M059J (cell line): ENCODE measurements around a stretch of chr2.

GRCh38 chr2:64655676-64656476 is 2.2 kb upstream of the SERTAD2 start:
- RAMPAGE, long total RNA = no peak

DNA sequence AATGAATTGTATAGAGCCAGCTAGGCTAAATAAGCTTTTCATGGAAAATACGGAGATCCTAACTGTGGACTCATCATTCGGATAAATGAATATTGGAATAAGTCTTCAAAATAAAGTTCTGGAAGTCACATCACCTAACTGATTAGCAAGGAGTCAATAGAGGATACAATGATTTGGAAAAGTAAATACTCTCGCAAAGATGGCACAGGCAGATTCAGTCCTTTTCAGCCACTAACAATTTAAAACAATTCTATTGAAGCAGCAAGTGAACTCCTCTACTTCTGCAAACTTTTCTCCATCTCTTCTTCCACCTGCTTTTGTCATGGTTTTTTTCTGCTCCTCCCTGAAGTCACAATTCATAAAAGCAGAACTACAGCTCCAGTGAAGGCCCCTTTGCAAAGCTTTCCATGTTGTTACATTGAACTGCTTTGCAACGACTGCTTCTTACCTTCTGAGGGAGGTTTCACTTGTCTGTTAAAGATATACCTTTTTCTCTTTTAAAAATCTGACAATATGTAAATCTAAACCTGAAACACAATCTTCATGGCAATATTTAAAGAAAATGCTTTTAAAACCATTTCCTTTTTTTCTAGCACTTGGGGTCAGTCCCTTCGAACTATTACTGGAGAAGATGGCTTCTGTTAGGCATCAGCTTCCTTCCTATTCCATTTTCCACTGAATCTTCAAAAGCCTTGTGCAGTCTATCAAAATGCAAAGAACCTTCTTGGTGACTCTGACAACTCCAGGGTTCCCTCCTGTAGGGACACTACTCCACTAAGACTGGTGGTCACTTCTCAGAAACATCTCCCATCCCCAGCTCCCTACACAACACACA is 3.7 kb upstream of the SERTAD2 start:
- RAMPAGE, long total RNA = no peak

GRCh38 chr2:64861951-64862462 is 127.2 kb upstream of the SLC1A4 start:
- RAMPAGE, long total RNA = no peak

DNA sequence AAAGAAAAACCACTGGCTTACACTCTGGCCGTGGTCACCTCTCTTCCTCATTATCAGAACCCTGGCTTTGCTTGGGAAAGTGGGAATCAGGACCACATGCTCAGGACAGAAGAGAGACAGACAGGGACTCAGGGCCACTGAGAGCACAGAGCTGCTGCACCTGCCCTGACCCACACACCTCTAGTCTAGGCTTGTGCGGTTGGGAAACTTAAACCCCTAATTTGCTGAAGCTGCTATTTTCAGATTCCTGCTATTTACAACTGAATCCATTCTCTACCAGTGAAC is 51.6 kb upstream of the SLC1A4 start:
- RAMPAGE, long total RNA = no peak

DNA sequence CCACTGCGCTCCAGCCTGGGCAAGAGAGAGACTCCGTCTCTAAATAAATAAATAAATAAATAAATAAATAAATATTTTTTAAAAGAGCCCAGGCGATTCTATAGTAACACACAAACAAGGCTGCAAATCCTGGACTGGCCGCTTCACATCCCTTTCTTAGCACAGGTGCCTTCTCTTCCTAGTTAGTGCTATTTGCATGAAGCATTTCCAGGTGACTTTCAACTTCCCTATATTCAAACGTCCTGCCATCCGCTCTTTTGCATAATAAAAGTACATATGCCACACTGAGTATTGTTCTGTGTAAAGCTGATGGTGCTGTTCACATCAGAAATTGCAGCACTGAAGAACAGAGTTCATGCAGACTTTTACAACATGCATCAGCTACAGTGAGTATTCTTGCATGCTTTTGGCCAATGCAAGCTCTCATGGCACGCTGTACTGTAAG is 25.8 kb upstream of the CEP68 start:
- RAMPAGE, long total RNA = no peak

DNA sequence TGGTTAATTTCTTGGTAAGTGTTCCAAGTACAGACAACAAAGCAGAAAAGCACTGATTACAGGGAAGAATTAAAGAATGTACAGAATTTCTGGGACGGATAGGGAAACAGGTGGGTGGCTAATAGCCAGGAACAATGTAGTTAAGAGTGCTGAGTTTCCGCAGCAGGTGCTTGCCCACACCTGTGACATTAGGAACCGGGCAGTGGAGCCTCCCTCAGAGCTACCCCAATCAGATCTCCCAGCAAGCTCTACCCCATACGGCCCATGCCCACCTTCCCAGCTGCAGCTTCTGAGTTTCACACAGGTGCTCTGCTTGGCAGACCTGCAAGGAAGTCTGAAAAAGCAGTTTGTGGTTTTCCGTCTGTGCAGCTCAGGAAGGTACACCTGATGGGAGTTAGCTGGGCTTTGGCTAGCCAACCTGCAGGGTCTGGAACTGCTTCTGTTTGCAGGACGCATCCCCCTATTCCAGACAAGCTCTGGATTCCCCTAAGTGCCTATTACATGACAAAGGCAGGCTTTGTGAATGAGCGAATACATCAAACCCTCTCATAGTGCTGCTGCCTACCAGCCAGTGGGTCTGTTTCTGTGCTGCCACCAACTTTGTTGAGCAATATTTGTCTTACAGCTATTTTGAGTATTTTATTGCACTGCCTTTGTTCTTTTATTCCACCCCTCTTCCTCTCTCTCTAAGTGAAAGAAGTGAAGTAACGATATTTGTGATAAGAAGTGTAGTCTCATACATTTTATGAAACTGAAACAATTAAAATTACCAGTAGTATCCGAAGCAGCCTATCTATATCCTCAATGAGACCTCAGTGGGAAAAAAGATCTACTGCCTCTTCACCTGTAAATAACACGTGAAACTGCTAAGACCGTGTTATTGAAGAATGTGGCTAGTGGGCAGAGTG is 24.7 kb upstream of the CEP68 start:
- RAMPAGE, long total RNA = no peak

DNA sequence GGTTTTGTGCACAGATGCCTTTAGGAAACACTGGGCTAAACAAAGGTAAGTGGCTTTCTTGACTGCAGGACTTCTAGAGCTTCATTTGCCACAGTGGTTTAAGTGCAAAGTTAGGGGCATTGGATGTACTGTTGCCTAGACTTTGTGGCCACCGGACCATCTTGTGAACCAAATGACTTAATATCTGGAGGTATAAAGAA is 17.0 kb downstream of the CEP68 start:
- RAMPAGE, long total RNA = no peak

GRCh38 chr2:65126886-65127966 is 2.7 kb downstream of the RAB1A start:
- RAMPAGE, long total RNA = no peak

GRCh38 chr2:65165479-65166047 is 35.7 kb upstream of the RAB1A start:
- RAMPAGE, long total RNA = no peak

DNA sequence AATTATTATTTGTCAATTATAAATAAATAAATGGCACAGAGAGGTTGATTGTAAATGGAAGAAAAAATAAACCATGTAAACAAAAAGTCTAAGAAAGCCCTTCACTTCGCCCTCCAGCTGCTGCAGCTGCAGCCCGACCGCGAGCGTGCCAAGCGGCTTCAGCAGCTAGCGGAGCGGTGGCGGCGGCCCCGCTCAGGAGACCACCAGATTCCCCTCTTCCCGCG is 22.8 kb upstream of the ACTR2 start:
- RAMPAGE, long total RNA = no peak

- RAMPAGE, long total RNA = no peak
Measured at GRCh38 chr2:65269896-65270357, 42.3 kb downstream of the ACTR2 start.

DNA sequence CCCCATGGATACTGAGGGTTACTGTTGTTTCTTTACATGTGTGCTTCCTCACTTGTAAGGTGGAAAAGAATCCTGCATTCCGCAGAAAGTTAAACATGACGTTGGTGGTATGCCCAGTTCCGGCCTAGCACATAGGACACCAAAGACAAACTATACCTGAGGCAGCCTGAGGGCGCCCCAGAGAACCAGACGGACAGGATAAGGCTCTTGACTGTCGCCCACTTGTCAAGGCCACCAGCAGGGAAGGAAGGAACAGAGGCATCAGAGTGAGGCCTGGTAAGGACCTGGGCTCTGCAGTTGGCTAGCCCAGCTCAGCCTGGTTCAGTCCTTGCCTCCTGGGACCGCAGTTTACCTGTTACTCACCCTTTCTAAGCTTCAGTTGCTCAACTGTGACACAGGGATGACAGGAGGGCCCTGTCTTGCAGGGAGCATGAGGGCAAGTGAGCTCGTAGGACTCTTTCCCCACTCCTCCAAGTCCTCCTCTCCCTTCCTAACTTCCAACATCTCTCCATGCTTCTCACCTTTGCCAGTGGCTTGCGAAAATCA is 82.1 kb downstream of the ACTR2 start:
- RAMPAGE, long total RNA = no peak

GRCh38 chr2:65326183-65326739 is 98.6 kb downstream of the ACTR2 start:
- RAMPAGE, long total RNA = no peak

GRCh38 chr2:65367425-65367901 is 64.9 kb downstream of the SPRED2 start:
- RAMPAGE, long total RNA = no peak

- RAMPAGE, long total RNA = no peak
Measured at GRCh38 chr2:65662537-65663113, 230.2 kb upstream of the SPRED2 start.

DNA sequence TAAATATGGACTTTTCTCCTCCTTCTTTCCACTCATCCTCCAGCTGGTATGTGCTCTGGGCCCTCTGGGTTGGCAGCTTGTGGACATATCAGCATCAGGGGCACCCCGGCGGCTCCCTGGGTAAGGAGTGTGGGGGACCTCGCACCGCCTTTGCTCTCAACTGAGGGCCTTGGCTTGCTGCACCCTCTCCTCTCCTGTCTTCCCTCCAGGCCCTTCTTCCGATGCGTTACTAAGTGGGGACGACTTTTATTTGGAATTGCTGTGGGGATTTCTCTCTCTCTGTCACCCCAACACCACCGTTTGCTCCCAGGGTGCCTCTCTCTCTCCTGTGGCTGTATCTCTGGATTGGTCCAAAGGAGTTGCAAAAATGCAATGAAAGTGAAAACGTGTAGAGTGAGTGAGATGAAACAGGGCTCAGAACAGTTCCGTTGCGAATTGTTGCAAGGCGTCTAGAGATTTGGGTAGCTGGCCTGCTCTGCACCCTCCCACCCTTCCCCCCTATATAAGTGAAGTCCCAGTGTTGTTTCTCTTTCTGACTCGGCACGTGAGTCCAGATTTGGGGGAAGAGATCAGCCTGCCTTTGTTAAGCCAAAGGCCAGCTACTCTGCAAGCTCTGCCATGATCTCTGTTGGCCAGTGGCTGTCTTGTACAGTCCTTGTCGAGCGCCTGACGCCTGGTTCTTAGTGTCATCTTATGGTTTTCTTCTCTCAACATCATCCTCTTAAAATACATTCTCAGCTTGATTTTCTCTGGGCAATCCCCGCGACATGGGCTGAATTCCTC is 9.0 kb downstream of the MEIS1 start:
- RAMPAGE, long total RNA = no peak

GRCh38 chr2:66581295-66582112 is 146.6 kb downstream of the MEIS1 start:
- RAMPAGE, long total RNA = no peak

DNA sequence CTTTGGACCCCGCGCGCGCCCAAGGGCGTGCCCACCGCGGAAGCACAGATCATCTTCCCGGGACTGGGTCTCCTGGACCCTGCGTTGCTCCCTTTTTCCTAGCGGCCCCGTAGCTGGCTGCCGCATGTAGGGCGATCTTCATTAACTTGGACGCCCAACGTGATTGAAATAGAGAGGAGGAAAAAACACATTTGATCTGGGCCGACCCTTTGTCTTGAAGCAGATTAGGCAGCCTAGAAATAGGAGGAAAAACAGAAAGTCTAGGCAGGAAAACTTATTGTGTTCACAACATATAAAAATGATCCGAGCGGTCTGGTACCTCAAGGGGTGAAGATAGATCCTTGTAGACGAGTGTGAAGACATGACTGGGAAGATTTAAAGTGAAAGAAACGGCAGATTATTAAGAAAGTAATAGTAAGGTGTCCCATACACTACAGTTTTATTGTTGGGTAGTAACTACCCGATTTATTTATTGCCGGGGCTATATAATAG is 147.2 kb downstream of the MEIS1 start:
- RAMPAGE, long total RNA = no peak

- RAMPAGE, long total RNA = no peak
Measured at GRCh38 chr2:66693058-66693654, 258.2 kb downstream of the MEIS1 start.

DNA sequence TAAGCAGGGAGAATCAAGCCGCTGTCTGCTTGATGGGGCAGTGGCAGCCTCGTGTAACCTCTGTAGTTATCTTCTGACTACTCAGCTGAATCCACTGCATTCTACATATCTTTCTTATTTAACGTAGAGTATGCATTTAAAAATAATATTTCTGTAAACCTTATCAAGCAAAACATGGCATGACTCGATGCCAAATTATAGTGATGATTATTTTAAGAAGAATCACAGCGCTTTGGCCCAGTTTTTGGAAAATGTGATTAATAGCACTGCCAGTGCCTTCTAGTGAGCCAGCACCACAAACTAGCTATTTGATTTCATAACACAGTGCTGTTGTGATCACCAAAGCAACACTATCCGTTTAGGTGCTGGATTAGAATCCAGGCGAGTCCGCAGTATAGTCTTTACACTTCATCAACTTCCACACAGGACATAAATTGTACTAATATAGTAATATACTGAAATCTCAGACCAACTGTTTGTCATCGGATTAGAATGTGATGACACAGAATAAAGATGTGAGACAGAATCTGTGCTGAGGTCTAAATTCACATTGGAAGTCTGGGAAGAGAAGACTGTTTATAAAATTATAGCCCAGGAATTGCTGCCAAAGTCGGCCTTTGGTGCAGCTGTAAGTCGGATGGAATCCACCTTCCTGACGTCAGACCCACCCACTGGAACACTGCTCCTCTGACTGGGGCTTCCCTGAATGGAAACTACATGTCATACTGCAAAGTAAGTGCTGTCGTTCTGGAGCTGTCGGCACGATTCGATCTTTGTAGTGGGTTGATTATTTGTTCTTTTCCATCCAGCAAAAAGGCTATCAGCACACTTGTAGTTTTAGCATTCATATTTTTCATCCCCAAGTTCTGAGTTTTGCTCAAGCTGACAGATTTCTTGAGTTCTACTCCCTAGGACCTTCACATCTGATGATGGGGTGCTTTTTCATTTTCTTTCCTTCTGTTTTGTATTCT is 136.4 kb upstream of the ETAA1 start:
- RAMPAGE, long total RNA = no peak